Colon Carcinoma Metastatic in the Lung (tissue), 2 donors: Measurements from ENCODE around the gene ADAP2.

DNA sequence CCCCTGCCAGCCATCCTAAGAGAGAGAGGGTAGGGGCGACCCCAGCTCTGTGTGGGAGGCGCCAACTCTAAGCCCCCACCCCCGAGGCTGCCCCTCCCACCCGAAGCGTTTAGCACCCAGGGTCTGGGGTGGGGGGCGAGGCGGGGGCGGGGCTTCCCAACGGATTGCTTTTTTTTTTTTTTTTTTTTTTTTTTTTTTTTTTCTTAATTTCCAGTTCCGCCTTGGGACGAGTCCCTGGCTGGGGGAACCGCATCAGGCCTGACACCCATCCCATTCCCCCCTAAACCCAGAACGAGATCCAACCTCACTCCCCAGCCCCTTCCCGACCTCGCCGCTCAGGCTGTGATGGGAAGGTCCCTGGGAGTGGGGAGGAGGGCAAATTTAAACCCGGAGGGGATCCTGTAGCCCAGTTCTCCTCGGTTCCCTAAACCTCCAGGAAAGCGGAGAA, 169.1 kb downstream of the GOSR1 start:
- PRO-cap, 2 experiments = no peak in any of the 2 experiments

DNA sequence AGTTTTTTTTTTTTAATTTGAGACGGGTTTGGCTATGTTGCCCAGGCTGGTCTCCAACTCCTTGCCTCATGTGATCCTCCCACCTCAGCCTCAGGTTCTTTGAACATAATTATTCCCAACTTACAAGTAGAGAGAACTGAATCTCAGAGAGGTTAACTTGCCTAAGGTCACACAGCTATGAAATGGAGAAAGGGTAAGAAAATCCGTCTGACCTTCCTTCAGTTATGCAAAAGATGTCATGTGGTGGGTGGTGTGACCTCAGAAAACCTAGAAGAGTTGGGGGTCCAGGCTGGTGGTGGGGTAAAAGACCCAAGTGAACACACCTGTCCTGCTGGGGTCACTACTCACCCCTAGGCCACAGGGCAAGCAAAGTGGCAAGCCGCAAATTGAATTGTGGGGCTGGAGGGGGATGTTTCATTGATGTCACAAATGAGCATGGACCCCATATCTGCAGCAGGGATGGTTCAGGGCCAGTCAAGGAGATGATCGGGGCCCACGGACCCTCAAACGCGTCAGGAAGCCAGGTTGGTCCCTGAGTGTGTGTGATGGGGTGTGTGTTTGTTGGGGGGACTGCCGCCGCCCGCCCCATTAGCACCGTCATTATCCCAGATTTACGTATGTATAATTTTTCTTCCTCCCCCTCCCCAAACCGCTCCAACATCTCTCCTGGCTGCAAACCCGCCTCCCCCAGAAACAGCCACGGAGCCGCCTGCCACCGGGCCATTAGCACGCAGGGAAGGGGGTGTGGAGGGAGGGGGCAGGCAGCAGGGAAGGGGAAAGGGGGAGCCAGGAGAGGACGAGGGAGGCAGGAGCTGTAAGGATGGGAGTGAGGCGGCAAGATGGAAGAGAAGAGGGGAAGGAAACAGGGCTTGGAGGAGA, 157.6 kb downstream of the CRLF3 start:
- PRO-cap, 2 experiments = no peak in any of the 2 experiments

DNA sequence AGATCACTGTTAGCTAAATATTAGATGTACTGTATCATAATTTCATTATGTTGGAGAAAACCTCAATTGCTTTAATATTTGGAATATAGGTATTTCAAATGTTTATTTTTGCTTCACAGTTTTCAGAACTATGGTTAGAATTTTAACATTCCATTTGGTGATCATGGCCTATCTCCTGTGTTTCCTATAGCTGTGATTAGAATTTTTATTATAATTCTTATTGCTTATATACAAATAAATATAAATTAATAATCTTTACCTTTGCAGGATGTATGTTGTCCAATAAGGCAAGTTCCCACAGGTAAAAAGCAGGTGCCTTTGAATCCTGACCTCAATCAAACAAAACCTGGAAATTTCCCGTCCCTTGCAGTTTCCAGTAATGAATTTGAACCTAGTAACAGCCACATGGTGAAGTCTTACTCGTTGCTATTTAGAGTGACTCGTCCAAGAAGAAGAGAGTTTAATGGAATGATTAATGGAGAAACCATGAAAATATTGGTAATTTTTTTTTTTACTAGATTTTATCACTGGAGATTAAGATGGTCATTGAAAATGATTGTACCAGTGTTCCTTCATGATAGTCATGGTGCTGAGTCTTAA, 55.8 kb downstream of the CRLF3 start:
- PRO-cap, 2 experiments = no peak in any of the 2 experiments

GRCh38 chr17:30921464-30922186, at the start of gene ADAP2:
TSS of gene ADAP2 (plus strand) at chr17:30921945.
- PRO-cap, 2 experiments = peak in 2 of 2 experiments; most common plus-strand start chr17:30921883 (in 1)

DNA sequence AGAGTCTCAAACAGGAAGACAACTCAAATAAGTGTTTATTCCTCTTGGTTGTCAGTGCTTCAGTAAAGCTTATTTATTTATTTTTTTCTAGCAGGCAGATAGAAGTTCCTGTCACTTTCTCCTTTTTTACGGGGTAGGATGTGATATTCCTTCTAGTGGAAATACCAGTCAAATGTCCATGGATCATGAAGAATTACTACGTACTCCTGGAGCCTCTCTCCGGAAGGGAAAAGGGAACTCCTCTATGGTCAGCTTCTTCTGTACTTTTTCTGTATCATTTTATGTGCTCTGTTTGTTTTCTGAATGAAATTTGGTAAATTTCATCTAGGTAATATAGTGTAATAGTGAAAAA, 72.1 kb downstream of the OMG start:
- PRO-cap, 2 experiments = no peak in any of the 2 experiments

- PRO-cap, 2 experiments = no peak in any of the 2 experiments
Observed at GRCh38 chr17:31269483-31270136, 27.4 kb downstream of the OMG start.

- PRO-cap, 2 experiments = no peak in any of the 2 experiments
Observed at GRCh38 chr17:31479930-31480592, 88.6 kb downstream of the RAB11FIP4 start.

DNA sequence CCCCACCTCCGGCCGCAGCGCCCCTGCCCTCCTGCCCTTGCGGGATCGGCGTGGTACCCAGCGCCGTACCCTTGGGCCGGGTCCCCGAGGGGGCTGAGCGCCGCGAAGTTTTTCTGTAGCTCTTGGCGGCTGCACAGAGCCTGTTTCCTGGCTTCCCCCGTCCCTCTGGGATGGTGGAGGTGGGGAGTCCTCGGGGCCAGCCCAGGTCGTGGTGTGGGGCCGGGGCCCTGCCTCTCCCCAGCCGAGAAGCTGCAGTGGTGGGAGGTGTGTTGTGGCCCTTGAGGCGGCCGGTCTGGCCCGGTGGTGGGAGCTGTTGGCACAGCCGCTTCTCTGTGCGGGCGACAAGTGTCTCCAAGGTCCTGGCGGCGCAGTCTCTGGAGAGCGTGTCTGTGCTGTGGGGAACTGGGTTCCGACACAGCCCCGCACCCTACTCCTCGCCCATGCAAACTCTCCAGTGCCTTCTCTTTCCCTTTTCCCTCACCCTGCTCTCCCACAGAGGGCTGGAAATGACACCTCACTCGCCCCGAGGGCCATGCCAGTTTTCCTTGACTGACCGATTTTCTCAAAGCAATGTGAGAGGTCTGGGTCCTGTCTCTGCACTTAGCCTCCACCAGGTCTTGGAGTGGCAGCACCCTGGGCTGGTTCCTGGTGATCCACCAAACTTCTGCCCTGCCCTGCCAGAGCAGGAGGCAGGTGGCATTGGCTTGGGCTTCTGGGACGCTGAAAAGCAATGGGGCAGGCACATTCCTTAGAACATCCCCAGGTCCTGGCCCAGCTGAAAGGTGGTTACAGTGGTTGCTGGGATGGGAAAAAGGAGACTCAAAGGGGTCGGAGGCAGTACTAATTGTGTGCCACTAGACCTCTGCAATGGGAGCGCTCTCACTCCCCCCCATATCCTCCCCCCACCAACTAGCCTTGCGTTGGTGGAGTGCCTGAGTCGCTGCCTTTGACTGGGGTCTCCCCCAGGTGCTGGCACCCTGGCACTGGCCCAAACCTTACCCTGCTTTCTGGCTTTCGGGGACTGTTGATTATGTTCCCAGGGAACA, 97.4 kb downstream of the RAB11FIP4 start:
- PRO-cap, 2 experiments = peak in 1 of 2 experiments; most common minus-strand start position 376 of the sequence (in 1)

DNA sequence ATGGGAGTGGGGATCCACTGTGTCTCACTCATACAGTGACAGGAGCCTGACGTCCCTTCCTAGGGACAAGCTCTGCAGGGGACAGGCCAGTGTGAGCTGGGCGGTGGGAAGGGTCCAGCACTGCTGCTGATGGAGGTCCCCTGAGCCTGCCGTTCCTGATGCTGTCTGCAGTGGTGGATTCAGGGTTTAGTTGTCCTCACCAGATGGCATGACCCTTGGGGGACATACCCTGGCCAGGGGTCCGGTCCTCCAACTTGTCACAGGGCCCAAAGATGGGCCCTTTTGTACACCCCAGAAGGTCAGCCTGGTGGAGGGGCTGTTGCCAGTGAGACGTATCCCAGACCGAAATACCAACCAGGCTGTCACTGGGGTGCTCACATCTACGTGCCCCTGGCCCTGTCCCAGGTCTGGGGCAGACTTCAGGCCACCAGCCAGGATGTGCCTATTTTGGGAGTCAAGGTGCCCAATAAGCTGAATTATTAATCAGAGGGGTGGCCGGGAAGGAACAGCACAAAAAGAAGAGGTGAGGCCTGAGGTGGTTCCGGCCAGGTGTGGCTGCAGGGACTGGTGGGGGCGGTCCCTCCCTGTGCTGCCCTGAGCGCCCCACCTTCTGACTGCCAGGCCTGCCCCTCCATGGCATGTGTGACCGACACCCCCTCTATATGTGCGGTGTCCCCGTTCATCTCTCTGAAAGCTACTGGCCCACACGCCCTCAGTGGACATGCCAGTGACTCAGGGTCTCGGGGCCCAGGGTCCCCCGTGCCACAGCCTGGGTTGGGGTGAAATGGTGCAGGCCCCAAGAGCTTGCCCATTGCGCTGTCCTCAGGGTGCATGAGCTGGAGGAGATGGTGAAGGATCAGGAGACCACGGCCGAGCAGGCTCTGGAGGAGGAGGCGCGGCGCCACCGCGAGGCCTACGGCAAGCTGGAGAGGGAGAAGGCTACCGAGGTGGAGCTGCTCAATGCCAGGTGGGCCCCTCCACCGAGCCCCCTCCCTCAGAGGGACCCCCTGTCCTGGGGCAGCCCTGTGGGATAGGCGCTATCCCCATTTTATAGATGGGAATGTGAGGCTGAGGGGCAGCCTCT, 133.1 kb downstream of the RAB11FIP4 start:
- PRO-cap, 2 experiments = no peak in any of the 2 experiments

DNA sequence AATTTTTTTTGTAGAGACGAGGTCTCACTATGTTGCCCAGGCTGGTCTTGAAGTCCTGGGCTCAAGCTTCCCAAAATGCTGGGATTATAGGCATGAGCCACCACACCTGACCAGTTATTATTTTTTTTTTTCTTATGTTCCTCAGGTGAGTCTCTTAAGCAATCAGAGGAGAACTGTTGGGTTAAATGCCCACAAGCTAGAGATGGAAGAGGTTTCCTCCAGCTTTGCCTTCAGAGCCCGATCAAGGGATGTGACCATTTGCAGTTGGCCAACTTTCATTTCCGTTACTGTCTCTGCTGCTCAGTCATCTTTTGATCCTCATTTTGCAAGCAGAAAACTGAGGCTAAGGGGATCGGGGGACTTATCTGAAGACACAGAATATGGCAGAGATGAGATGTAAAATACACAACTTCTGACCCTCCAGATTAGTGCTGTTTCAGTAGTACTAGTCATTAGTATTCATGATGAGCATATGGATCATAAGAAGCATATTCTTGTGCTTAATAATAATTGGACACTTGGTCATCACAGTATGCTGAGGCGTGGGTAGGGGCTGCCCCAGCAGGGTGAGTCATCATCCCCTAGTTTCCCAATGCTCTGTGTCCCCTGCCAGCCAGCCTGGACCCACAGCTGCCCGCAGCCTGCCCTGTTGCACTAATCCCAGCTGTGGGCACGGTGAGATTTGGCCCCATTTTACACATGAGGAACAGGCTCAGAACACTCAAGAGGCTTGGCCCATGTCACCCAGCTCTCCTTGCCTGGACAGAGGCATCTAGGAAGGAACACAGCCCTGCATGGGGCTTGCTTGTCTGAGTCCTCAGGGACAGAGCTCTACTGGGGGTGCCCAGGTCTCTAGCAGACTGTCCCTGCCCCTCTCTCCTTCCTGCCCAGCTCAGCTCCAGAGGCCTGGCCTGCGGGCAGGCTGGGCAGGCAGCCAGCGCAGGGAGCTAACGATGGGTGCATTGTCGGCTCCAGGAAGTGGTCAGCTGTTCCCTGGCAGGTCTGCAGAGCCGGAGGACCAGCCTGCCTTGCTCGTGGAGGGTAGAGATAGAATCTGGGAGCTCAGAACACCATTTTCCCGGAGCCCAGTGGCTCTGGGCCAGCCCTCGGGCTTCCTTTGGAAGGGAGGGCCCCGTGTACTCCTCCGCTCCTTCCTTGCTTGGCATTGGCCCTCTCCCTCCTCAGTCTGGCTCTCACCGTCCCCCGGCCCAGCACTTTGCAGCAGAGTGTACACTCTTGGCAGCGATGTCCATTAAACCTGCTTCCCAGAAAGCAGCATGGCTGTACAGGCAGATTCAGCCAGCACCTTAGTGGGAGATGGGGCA, 189.2 kb downstream of the RAB11FIP4 start:
- PRO-cap, 2 experiments = no peak in any of the 2 experiments

DNA sequence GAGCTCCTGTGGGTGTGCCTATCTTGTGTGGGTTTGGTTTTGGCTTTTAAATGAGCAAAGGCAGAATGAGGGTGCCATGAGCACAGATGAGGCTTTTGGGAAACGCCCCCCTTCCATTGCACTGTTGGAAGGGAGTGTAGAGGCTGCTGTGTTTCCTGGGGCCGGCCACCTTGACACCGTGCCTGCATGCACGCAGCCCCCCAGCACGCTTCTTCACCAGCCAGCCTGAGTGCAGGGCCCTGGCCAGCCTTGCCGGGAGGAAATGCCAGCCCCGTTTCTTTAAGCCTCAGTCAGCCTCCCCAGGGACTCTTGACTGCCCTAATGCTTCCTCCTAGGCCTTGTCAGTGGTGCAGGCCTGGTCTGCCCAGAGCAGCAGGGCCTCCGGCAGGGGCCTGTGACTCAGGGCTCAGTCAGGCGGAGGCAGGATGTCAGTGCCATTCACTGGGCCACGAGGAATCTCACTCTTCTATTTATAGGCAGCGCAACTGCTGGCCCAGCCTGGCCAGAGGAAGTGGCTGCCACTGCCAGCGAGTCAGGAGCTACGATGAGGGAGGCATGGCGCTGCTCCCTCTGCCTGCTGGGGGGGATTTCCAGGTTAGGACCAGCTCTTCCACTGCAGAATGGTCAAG, 205.0 kb downstream of the RAB11FIP4 start:
- PRO-cap, 2 experiments = peak in 1 of 2 experiments; most common minus-strand start position 343 of the sequence (in 1)

DNA sequence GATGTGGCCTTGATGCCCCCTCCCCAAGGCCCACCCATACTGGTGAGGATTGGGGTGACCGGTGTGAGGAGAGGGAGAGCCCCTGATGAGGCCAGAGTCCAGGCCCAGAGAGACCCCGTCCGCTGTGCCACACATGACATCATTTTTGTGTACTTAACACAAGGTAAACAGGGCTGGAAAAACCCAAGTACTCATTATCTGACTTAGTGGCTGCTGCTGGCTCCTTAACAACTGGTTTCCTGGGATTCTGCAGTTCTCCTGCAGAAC, 207.5 kb downstream of the RAB11FIP4 start:
- PRO-cap, 2 experiments = no peak in any of the 2 experiments

GRCh38 chr17:31650045-31650310, 209.1 kb downstream of the COPRS start:
- PRO-cap, 2 experiments = no peak in any of the 2 experiments

GRCh38 chr17:31738356-31738945, 120.6 kb downstream of the COPRS start:
- PRO-cap, 2 experiments = no peak in any of the 2 experiments

DNA sequence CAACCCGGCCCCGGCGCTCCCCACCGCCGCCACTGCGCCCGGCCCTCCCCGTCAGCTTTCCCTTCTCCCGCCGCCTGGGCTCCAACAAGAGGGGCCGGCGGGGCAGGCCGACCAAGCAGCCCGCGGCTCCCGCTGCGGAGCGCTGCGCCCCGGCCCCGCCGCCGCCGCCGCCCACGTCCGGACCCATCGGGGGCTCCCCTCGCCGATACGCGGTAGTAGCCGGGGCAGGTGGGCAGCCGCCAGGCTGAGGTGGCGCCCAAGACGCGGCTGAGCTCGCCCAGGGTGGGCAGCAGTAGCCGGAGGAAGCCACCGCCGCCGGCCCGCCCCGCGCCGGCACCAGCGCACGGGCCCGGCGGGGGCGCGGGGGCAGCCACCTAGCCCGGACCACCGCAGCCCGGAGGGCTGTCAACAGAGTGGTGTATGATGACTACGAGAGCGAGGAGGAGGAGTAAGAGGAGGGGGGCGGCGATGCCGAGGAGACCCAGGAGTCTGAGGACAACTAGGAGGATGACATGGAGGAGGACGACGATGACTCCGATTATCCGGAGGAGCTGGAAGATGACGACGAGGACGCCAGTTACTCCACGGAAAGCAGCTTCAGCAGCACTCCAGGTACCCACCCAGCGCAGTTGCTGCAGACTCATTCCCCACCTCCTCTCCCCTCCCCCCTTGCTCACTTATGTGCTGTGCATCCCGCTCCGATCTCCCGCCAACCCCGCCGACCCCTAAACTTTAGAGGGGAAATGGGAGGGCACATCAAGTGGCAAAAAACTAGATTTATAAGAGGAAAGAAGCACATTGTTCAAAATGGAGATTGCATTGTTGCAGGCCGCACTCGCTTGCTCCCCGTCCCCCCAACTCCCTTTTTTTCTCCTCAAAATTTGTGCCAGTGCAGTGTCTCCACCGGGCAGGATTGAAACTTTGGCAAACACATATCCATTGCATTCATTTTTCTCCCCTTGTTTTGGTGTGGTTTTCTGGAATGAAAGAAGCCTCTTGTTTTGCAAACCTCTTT, 645 bp downstream of the LRRC37B start:
- PRO-cap, 2 experiments = no peak in any of the 2 experiments

- PRO-cap, 2 experiments = no peak in any of the 2 experiments
Observed at GRCh38 chr17:32020232-32021344, 13.4 kb downstream of the LRRC37B start.

- PRO-cap, 2 experiments = no peak in any of the 2 experiments
Observed at GRCh38 chr17:32485765-32486361, 930 bp upstream of the CDK5R1 start.

GRCh38 chr17:32495219-32495961, 8.6 kb downstream of the CDK5R1 start:
- PRO-cap, 2 experiments = no peak in any of the 2 experiments

DNA sequence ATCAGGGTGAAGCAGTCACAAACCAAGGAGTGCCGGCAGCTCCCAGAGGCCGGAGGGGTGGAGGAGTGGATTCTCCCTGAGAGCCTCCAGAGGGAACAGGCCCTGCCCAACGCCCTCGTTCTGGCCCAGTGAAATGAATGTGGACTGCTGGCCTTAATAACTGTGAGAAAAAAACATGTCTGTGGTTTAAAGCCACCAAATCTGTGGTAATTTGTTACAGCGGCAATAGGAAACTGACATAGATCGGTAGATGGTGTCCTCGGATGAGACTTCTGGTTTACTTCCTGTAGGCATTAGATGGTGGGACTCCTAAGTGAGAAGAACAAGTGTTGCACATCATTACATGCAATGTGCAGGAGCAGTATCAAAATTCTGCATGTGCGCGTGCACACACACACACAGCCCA, 42.0 kb downstream of the CDK5R1 start:
- PRO-cap, 2 experiments = no peak in any of the 2 experiments

GRCh38 chr17:32532917-32534064, 46.5 kb downstream of the CDK5R1 start:
- PRO-cap, 2 experiments = no peak in any of the 2 experiments